Tongue (tissue), 2 donors: ENCODE data around the genes ARHGAP36 and CT45A5.

GRCh38 chrX:130124950-130125532 is 14.7 kb upstream of the ELF4 start:
- RAMPAGE, long total RNA = no peak

- RAMPAGE, long total RNA = no peak
Measured at GRCh38 chrX:130163457-130163707, 2.3 kb downstream of the AIFM1 start.

DNA sequence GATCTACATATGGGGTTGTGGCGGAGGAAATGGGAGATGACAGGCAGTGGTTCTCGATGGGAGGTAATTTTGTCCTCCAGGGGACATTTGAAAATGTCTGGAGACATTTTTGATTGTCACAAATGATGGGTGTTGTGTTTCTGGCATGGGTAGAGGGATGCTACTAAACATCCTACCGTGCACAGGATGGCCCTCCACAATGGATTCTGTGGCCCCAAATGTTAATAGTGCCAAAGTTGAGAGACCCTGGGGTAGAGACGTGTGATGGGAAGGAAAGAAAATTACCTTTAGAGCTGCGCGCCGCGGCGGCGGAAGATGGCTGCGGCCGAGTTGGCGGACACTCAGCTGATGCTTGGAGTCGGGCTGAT is 93.0 kb downstream of the RBMX2 start:
- RAMPAGE, long total RNA = no peak

GRCh38 chrX:130887067-130887810 is 15.8 kb downstream of the ENOX2 start:
- RAMPAGE, long total RNA = no peak

- RAMPAGE, long total RNA = start-site peak on the minus strand at chrX:131058163-131058172, 16 and 28 reads in 2 replicates; start-site peak on the plus strand at chrX:131058242-131058348, 191 and 122 reads in 2 replicates
Measured at GRCh38 chrX:131058096-131058575, at the start of gene ARHGAP36. TSS of gene ARHGAP36 (plus strand) at chrX:131058346.

DNA sequence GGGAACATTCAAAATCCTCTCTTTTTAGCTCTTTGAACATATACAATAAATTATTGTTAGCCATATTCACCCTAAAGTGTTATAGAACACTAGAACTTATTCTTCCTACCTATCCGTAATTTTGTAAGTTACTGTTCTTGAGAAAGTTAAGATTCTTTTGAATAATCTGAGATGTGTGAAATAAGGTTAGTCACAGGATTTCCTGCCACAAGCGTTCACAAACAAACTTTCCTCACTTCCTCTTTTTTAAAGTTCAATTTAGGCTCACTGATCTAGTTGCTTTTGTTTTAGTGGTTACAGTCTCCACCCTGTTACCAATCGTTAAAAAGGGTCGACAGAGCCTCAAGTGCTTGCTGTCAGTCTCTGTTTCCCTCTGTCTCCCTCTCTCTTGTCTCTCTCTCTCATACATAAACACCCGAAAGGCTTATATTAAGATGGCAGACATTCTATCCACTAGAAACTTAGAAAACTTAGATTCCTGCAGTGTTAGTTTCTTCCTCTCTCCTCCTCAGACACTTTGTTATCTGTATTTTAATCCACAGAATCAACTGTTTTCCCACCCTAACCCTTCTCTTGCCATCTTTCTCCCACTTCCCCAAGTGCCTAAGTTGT is 35.8 kb upstream of the STK26 start:
- RAMPAGE, long total RNA = no peak

DNA sequence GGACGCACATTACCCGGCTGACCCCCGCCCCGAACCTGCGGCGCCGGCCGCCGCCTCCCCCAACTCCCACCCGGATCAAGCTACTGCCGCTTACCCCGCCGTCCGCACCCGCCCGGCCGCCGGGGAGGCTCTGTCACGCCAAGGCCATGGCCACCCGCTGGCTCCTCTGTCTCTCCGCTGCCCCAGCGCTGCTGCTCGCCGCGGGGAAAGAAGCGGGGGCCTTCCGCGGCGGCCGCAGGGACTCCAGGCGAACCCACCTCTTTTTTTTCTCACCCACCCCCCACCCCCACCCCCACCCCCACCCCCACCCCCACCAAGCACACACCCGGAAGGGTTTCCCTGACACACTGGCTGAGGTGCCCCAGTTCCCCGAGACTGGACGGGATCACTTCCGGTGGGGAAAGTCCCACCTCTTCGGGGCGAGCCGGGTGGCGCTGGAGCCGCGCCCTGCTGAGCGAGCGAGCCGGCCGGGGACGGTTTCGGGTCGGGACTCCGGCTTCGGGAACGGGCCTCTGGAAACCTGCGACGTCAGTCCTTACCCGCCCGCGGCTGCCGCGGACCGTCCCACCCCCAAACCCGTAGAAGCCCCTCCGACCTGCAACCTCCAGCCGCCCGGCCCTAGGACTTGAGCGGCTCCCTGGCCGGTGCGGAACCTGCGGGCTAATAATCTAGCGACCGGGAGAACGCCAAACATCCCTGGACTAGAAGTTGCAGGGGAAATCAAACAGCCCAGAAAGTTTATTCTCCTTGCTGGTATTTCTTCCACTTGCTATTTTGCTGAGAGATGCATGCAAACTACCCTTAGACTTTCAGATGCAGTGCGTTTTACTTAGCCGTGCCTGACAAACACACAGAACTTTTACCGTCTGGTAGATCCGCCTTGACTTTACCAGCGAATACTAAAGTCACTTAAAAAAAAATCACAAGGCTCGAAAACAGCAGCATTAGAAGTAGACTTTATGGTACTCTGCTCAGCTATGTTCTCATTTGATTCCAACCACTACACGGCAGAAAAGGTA is 1.1 kb downstream of the RAP2C start:
- RAMPAGE, long total RNA = start-site peak on the plus strand centred at position 457 of the sequence, 40 bp wide, 40 and 20 reads in 2 replicates

- RAMPAGE, long total RNA = no peak
Measured at GRCh38 chrX:132281274-132281712, 62.0 kb upstream of the RAP2C start.

DNA sequence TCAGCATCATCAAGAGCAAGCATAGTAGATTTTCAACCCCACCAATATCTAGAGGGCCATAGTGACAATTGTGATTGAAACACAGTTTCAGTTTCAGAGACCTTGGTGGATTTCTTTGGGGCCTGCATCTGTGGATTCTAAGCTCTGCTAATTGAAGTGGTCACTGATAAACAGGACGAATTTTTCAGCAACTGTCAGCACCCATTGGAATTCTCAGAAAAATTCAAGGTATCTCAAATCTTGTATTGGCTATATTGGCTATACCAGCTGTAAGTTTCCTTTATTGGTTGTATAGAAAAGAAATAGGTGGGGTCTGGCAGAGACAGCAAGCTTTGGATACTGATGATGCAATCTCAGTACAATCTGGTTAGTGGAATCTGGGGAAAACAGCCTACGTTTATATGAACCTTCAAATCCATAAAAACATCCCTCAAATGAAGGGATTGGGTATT is 76.3 kb upstream of the MBNL3 start:
- RAMPAGE, long total RNA = no peak

GRCh38 chrX:133677138-133677361 is 261.8 kb upstream of the GPC4 start:
- RAMPAGE, long total RNA = no peak

DNA sequence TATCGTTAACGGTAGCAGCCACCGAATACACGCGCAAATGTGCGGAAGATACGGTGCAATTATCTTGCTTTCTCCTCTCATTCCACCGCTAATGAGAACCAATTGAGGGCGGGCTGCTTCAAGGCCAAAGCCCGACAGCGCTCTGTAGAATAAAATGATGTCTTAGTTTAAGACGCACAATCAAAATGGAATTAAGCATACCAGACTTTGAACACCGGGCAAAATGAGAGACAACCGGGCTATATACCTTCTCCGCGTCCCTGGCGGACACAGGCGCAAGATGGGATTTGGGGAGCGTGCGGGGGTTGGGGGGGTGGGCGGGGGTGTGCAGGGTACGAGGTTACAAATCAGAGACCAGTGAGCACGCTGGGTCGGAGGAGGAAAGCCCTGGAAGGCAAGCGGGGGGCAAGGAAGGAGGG is 63.9 kb upstream of the CCDC160 start:
- RAMPAGE, long total RNA = no peak

- RAMPAGE, long total RNA = no peak
Measured at GRCh38 chrX:134544209-134545319, 84.6 kb downstream of the HPRT1 start.

- RAMPAGE, long total RNA = no peak
Measured at GRCh38 chrX:134764180-134764547, 32.8 kb downstream of the PABIR2 start.

- RAMPAGE, long total RNA = no peak
Measured at GRCh38 chrX:135331837-135332286, 12.0 kb downstream of the ZNF75D start.

GRCh38 chrX:135544338-135544771 is 23.9 kb downstream of the INTS6L start:
- RAMPAGE, long total RNA = no peak

DNA sequence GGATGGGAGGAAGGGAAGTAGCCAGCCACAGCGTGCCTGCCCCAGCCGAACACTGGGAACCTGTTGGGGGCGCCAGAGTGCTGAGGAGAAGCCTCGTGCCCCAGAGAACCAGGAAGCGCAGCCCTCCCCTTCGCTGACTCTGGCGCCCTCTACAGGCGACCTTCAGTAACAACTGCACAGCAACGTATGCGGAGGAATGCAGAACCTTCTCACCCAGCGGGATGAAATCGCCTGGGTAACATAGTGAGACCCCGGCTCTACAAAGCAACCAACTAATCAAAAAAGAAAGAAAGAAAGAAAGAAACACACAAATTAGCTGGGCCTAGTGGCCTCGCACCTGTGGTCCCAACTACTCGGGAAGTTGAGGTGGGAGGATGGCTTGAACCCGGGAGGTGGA is at the start of gene CT45A5:
TSS of gene CT45A5 (minus strand) at position 82 of the 397 bp plus-strand sequence.
- RAMPAGE, long total RNA = no peak

DNA sequence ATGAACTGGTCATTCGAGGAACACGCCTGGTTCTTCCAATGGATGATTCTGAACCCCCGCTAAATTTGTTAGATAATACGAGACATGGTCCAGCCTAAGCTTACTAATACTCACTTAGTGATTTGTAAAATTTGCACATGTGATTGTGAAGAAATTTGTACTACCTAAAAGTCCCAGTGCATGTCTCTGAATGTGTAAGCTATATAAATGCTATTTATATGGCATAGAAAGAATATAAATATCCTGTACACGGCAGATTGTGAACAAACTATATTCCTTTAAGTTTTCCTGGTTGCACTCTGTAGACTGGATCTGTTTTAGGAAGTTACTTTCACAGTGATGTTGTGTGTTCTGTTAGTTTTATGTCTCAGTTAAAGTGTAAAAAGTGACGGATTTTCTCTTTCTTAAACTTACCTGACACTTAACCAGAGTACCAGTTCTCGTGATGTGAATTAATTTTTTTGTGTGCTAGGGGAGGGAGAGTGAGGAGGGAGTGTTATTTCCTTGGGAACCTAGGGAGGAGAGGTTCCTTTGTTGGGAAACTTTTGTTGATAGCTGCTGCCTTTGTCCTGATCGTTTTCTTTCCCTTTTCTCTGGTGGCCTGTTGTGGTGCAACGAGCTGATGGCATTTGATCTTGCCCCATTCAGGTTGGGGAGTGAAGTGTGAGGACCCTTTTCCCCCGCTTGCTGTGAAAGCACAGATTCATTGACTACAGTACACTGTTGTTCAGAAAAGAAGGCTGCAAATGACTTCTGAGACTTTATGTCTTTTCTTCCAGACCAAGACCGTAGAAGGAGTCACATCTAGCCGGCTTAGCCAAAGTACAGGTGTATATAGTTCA is 59.6 kb downstream of the SLC9A6 start:
- RAMPAGE, long total RNA = no peak

- RAMPAGE, long total RNA = no peak
Measured at GRCh38 chrX:136148176-136148883, 48.5 kb upstream of the FHL1 start.

GRCh38 chrX:136179134-136179652 is 17.7 kb upstream of the FHL1 start:
- RAMPAGE, long total RNA = no peak

- RAMPAGE, long total RNA = no peak
Measured at GRCh38 chrX:136651547-136652257, 3.7 kb downstream of the CD40LG start.